Kidney (tissue), 2 donors: ENCODE measurements around a stretch of chr20.

DNA sequence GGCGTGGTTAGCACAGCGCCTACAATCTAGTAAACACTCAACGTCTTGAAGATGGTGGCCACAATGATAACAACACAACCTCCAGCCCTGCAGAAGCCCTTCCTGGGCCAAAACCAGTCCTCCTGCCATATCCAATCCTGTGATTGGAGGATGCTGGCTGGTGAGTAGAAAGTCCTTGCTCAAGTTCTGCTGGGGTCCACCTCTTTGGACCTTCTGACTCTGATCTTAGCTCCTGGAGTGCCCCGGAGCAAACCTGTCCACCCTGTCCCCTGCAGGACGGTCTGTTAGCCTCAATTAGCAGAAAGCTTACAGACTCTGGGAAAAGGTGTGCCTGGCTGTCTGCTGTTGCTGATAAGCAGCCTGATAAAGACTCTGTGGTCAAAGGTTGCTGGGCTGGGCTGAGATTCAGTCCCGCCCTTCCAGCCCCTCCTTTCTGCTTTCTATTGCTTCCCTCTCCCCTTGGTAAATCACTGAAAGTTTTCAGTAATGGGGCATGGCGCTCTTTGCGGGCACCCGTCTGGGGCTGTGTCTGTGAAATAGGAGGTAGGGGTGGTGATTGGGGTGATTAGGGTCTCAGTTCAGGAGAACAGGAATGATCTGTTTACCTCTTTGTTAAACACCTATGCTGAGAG, 8.4 kb downstream of the EDN3 start:
- PRO-cap: no peak
- RRBS: no CpG with 5 or more reads among the region's 9 CpGs

DNA sequence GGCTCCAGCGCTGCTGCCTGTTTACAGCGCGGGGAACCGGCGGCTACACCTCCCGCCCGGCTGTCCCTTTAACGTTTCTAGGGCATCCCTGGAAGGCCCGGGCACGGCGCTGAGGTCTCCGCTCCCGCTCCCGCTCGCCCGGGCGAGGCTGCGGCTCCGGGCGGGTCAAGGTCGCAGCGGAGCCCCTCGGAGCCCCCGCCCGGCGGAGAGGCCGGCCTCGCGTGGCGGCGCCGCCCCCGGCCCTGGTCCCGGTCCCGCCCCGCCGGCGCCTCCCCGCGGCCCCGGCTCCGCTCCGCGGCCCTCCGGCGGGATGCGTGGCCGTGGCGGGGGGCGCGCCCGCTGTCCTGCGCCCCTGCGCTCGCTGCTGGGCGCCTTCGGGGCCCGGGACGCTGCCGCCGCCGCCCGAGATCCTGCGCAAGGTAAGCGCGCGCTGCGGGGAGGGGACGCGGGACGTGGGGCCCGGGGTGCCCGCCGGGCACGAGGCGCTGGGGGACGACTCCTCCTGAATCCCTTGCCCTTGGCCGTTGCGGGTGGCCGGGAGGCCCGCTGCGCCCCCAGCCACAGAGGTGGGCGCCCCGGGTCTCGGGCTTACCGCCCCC, 27.0 kb upstream of the PHACTR3 start:
- PRO-cap: no peak
- RRBS: 4% methylated on average over 54 of the region's 86 CpGs

DNA sequence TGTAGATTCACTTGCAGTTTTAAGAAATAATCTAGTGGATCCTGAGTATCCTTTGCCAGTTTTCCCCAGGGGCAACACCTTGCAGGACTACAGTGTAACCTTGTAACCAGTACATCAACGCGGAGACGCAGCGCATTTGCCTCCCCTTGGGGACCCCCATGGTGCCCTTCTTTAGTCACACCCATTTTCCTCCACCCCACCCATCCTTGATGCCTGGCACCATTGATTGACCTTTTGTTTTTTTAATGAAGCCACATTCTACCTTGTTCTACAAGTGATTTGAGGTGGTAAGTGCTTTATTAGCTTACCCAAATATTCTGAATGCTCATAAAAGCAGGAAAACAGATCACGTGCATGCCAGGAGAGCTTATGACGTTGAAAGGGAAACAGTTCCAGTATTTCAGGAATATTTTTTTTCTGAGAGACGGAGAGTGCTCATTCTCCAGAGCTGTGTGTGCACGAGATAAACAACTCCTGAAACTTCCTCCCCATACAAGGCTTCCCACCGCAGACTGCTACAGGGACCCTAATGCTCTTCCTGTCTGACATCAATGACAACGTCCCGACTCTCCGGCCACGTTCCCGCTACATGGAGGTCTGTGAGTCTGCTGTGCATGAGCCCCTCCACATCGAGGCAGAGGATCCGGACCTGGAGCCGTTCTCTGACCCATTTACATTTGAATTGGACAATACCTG, 35.7 kb downstream of the CDH26 start:
- PRO-cap: no peak
- RRBS: 25% methylated on average over 5 of the region's 17 CpGs

DNA sequence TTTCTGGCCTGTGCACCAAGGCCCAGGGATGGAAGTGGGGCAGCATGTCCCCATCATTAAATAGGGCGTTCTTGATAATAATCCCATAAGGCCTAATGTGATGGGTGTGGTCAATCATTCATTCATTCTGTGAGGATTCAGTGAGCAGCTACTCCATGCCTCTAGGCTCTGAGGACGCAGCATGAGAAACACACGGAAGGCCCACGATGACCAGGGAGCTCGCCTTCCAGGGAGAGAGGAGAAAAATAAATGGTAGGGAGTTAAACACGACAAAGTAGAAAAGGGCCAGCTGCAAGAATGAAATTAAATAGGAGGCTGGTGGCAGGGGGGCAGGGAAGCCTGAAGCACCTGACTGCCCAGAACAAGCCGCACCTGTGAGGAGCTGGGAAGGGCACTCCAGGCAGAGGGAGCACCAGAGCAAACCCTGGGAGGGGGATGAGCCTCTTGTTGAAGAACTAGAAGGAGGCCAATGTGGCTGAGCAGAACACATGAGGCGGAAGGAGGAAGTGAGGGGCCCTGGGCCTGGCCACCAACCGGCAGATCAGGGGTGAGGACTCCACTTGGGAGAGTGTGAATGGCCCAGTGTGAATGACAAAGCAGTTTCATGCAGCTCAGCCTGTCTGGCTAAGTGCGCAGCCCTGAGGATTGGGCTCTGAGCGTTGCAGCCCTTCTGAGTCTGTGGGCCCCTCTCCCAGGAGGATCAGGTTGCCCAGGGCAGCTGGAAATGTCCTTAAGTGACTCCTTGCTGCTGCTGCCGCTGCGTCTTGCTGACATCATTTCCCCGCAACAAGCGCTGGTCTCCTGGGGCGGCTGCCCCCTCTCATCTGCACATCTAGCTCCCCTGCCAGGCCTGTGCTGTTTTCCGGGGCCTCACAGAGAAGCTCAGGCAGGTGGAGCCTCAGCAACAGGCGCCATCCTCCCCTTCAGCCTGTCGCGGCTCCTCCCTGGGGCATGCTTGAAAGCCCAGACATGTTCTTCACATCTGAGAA, 99.9 kb downstream of the CDH26 start:
- PRO-cap: no peak
- RRBS: 53% methylated on average over 1 of the region's 20 CpGs

- PRO-cap: no peak
- RRBS: no CpG with 5 or more reads among the region's 16 CpGs
Observed at GRCh38 chr20:61501768-61502308, 249.8 kb downstream of the CDH4 start.

- PRO-cap: no peak
- RRBS: no CpG with 5 or more reads among the region's 22 CpGs
Observed at GRCh38 chr20:61998794-61999363, 66.8 kb downstream of the TAF4 start.

DNA sequence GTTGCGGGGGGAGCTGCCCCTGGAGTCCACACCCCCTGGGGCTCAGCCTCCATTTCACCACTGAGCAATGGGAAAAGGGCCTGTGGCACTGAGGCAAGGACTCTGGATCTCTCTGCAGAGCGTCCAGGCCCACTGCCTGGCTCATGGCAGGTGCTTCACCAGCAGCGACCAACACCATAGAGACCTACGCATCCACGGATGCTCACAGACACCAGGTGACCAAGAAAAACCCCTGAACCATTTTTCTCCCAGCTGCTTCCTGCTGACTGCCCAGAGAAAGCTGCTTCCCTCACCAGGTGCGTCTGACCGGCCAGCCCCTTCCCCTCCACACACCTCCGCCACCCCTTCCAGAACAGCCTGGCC, 54.0 kb downstream of the TAF4 start:
- PRO-cap: no peak
- RRBS: no CpG with 5 or more reads among the region's 8 CpGs

- PRO-cap: no peak
- RRBS: no CpG with 5 or more reads among the region's 11 CpGs
Observed at GRCh38 chr20:62119535-62120275, 2.6 kb upstream of the LSM14B start.

GRCh38 chr20:62126151-62126841, 4.0 kb downstream of the LSM14B start:
- PRO-cap: no peak
- RRBS: no CpG with 5 or more reads among the region's 25 CpGs

GRCh38 chr20:62133098-62133636, 10.0 kb downstream of the PSMA7 start:
- PRO-cap: no peak
- RRBS: 64% methylated on average over 2 of the region's 23 CpGs

DNA sequence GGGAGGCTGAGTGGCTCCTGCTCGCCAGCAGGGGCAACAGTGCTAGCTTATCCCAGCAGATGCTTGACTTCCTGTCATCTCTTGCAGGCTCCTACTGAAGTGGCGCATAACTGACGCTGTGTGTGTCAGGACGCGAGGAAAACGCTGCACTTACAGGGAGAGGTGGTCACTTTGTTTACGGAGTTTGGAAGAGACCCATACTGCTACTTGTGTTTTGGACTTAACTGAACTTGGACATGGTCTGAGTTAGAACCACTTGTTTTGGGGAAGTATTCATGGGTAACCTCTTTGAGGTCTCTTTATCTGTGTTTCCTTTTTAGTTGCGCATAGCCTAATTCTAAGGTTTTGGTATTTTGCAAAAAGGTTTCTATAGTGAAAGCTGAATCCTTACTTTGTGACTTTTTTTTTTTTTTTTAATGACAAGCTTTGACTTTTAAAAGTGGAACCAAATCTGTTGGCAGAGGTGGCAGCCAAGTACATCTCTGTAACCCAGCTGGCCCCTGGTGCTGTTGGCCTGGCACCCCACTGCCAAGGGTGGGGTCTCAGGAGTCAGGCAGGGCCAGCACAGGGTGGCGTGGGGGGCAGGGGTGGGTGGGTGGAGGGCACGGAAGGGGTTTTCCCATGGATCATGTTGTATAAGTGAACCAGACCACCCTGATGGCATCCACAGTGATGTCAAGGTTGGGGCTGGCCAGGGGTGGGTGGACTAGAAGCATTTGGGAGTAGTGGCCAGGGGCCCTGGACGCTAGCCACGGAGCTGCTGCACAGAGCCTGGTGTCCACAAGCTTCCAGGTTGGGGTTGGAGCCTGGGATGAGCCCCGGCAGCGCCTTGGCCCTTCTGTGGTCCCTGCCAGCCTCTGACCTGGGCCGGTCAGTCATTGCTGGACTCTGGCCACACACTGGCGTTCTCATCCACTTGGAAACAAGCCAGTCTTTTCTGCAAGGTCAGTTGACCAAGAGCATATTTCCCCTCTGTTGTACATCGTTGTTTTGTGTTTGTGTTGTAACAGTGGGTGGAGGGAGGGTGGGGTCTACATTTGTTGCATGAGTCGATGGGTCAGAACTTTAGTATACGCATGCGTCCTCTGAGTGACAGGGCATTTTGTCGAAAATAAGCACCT, 8.8 kb downstream of the PSMA7 start:
- PRO-cap: no peak
- RRBS: 21% methylated on average over 3 of the region's 21 CpGs

DNA sequence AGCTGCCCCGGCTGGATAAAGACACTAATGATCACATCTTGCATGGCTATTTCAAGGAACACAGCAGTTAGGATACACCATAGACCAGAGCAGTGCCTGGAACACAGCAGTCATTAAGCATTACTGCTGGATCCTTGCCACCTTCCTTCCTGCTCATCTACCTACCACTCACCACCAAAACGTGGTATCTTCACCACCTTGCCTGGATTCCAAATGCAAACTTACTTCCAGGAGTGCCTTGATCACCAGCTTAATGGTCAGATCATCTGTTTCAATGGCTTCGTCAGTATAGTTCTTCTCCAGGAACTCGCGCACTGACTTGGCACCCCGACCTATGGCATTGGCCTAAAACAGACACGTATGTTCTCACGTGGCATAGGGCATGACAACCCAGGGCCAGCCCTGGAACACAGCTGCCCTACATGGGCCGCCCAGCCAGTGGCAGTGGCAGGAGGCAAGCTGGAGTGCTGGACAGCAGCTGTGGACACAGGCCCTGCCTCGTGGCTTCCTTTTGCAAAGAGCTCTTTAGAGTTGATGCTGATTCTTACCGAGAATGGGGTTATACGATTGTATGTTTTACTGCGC, 5.2 kb downstream of the PSMA7 start:
- PRO-cap: no peak
- RRBS: no CpG with 5 or more reads among the region's 13 CpGs

DNA sequence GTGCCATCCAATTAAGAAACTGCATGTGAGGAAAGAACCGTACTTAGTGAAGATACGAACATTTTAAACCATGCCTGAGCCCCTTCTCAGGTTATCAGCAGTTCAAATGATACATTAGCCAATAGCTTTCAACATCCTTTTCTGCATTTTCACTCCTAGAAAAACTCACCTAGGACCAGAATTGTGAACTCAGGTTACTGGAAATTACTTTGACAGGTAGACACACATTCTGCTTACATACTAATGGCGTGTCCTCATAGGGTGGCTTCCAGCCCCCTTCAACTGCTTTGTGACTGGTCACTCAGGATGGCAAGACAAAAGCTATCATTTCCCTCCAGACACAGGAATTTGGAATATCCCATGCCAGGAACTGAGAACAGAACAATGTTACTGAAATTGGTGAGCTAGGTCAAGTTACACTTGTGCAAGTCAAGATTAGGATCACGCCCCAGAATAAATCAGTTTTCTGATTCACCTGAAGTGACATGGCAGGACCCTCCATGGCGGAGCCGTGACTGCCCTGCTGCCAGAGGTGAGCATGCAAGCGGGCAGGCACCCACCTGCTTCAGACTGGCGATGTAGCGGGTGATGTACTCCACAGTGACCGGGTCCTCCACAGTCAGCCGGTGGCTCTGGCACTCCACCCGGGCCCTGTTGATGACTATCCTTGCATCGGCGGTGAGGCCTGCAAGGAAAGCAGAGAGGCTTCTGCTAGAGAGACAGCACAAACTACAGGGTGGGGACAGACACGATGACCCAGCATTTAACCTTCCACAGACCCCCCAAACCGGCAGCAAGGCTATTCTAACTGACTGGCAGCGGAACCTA, 3.8 kb downstream of the PSMA7 start:
- PRO-cap: no peak
- RRBS: no CpG with 5 or more reads among the region's 17 CpGs

- PRO-cap: no peak
- RRBS: no CpG with 5 or more reads among the region's 19 CpGs
Observed at GRCh38 chr20:62149231-62150072, 5.9 kb downstream of the SS18L1 start.

GRCh38 chr20:62161232-62161733, 17.7 kb downstream of the SS18L1 start:
- PRO-cap: no peak
- RRBS: no CpG with 5 or more reads among the region's 21 CpGs

DNA sequence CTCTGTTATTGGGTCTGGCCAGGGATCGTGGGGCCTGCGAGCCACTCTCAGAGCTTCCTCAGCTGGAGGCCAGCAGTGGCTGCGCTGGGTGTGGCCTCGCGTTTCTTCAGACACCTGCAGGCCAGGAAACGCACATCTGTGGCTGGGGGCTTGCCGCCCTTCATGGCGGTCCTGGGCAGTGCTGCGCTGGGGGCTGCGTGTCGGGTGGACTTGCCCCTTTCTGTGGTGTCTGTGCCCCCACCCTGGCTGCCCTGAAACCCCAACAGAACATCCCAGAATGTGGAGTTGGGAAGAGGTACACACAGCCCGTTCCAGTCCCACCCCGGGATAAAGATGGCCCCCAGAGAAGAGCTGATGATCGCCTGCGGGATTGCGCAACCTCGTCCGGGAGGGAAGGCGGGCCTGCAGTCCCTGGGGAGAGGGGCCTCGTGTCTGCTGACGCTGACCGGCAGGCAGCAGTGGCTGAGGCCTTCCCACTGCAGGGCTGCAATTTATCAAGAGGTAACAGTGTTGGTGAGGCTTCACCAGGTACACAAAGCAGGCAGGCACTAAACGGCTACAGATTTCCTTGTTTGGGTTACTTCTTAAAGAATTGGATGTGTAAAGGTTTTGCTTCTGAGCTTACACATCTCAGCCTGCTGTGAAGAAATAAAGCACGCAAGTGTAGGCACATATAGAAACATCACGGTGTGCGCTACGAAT, 16.8 kb upstream of the MTG2 start:
- PRO-cap: no peak
- RRBS: 76% methylated on average over 10 of the region's 27 CpGs

DNA sequence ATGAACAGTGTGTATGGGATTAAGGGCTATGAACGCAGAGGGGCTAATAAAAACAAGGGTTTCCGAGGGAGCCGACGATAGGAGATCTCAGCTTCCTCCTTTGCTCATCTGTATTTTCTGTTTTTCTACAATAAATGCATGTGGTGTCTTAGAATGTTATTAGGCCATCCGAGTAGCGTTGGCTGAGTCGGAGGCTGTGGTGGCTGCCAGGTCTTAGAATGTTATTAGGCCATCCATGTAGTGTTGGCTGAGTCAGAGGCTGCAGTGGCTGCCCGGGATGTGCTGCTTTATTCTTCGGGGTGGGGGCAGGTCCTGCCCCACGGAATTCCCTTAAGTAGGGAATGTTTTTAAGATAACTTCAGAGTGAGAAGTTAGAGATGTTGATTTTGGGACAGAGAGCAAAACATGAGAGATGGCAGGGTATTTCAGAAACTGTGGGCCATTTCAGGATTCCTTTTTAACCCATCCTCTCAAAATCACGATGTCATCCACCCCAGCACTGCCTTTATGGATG, 20.2 kb downstream of the OSBPL2 start:
- PRO-cap: no peak
- RRBS: no CpG with 5 or more reads among the region's 11 CpGs

DNA sequence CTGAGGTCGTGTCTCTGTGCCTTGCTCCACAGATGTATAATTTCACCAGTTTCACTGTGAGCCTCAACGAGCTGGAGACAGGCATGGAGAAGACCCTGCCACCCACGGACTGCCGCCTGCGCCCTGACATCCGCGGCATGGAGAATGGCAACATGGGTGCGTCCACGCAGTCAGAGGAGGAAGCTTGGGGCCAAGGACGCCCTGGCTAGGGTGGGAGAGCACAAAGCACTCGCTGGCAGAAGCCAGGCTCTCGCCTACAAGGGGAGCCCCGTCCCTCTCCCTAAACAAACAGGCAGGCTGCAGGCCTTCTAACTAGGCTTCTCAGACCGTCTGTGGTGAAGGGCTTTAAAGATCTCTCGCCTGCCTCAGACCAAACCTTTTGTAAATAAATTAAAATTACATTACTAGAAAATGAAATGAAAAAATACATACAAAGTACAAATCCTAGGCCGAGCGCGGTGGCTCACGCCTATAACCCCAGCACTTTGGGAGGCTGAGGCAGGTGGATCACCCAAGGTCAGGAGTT, 13.6 kb upstream of the ADRM1 start:
- PRO-cap: no peak
- RRBS: no CpG with 5 or more reads among the region's 19 CpGs

DNA sequence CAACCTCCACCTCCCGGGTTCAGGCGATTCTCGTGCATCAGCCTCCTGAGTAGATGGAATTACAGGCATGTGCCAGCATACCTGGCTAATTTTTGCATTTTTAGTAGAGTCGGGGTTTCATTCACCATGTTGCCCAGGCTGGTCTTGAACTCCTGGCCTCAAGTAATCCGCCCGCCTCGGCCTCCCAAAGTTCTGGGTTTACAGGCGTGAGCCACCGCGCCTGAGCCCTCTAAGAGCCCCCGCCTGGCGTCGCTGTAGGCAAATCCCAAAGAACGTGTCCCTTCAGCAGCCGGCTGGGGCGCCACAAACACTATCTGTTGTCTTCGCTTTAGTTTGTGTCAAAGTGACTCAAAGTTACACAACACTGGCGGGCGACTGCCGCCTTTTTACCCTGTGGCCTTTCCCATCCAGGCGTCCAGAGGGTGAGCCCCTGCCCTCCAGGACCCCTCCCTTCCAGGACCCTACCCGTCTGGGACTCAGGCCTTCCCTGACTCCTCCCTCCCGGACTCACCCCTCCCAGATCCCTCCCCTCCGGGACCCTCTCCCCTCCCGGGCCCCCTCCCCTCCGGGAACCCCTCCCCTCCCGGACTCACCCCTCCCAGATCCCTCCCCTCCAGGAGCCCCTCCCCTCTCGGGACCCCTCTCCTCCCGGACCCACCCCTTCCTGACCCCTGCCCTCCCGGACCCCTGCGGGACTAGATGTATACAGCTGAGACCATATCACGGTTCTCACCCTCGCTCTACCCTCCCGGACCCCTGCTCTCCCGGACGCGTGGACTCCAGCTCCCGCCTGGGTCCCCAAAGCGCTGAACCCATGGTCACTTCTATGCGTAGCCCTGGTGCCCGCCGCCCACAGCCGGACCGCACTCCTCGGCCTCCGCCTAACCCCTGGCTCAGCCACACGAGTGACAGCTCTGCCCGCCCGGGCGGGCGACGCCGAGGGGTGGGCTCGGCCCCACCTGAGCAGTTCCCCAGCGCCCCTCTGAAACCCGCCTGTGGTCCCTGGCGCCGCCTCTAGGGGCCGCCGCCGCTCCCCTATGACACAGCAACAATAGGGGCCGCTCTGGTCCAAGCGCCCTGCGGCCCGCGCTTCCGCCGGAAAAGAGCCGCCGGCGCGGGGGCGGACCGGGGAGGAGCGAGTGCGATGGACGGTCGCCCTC, 696 bp upstream of the ADRM1 start:
- PRO-cap: bidirectional peak, plus-strand start at position 765 of the sequence, minus-strand start at position 509 of the sequence; bidirectional peak, plus-strand start outside the sequence, minus-strand start at position 1,039 of the sequence
- RRBS: 2% methylated on average over 27 of the region's 78 CpGs

- PRO-cap: no peak
- RRBS: no CpG with 5 or more reads among the region's 26 CpGs
Observed at GRCh38 chr20:62362258-62362760, 4.8 kb downstream of the LAMA5 start.